ENCODE measurements around the gene CARD14.

GRCh38 chr17:79803769-79804152 lies 6.9 kb upstream of the CBX8 start:
- PRO-cap: no peak
- RAMPAGE, long total RNA: no peak

DNA sequence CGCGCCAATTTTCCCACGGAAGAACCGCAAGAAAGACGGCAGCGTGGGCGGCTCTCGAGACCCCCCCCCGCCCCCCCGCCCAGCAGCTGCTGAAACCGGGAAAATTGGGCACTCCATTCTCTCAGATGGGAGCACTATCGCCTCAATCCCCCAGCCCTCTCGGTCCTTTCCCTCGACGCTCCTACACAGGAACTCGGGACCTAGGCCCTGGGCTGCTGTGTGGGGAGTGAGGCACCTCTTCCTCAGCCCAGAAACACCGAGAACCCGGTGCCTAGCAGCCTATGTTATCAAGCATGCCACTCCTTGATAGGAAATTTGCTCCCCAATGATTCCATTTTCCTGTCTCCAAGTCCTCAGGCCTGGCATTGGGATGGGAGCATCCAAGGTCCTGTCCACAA lies 17.2 kb upstream of the CBX8 start:
- PRO-cap: no peak
- RAMPAGE, long total RNA: no peak

DNA sequence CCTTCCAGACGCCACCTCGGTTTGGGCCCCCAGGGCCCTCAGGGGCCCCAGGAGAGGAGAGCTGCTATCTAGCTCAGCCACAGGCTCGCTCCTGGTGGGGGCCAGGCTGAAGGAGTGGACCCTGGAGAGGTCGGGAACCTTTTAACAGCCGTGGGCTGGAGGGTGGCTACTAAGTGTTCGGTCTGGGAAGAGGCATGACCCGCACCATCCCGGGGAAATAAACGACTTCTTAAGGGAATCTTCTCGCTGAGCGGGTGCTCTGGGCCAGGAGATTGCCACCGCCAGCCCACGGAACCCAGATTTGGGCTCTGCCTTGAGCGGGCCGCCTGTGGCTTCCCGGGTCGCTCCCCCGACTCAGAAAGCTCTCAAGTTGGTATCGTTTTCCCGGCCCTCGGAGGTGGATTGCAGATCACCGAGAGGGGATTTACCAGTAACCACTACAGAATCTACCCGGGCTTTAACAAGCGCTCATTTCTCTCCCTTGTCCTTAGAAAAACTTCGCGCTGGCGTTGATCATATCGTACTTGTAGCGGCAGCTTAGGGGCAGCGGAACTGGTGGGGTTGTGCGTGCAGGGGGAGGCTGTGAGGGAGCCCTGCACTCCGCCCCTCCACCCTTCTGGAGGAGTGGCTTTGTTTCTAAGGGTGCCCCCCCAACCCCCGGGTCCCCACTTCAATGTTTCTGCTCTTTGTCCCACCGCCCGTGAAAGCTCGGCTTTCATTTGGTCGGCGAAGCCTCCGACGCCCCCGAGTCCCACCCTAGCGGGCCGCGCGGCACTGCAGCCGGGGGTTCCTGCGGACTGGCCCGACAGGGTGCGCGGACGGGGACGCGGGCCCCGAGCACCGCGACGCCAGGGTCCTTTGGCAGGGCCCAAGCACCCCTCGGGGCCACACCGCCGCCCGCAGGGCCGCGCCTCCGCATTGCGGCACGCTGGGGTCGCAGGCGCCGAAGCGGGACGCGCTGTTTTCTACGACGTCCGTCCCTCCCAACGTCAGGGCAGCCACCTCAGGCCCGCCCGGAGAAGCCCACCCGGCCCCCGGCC lies 3.6 kb upstream of the CBX4 start:
- PRO-cap: no peak
- RAMPAGE, long total RNA: no peak

DNA sequence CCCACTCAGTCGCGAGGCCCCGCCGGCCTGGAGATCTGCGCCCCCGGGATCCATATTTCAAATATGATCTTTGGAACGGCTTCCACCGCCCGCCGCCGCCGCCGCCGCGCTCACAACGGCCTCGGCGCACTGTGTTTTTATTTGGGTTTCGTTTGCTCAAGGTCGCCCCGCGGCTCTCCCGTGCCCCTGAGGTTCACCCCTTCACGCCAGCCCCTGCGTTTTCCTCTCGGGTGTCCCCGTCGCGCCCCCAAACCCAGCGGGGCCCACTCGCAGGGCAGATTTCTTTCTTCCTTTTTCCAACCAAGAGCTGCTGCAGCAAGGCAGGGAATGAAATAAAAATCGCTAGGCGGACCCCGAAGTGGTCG lies 4.3 kb upstream of the CBX4 start:
- PRO-cap: no peak
- RAMPAGE, long total RNA: no peak

DNA sequence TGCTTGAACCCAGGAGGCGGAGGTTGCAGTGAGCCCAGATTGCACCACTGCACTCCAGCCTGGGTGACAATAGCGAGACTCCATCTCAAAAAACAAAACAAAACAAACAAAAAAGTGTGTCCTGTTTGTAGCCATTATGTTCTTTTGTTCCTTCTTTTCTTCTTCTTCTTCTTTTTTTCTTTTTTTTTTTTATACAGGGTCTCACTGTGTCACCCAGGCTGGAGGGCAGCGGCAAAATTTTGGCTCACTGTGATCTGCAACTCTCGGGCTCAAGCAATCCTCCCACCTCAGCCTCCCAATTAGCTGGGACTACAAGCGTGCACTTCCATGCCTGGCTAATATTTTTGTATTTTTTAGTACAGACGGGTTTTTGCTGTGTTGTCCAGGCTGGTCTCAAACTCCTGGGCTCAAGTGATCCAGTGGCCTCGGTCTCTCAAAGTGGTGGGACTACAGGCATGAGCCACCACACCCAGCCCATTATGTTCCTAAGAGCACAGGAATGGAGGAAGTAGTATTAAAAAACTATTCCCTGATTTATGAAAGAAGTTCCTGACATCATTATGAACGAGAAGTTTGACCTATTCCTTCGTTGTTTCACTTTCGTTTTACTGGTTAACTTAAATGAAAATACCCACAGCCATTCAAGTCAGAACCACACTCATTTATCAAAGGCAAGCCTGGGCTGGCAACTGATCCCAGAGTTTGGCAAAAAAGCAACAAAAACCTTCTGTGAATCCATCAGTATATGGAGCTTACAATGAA lies 13.3 kb upstream of the CBX4 start:
- PRO-cap: no peak
- RAMPAGE, long total RNA: no peak

DNA sequence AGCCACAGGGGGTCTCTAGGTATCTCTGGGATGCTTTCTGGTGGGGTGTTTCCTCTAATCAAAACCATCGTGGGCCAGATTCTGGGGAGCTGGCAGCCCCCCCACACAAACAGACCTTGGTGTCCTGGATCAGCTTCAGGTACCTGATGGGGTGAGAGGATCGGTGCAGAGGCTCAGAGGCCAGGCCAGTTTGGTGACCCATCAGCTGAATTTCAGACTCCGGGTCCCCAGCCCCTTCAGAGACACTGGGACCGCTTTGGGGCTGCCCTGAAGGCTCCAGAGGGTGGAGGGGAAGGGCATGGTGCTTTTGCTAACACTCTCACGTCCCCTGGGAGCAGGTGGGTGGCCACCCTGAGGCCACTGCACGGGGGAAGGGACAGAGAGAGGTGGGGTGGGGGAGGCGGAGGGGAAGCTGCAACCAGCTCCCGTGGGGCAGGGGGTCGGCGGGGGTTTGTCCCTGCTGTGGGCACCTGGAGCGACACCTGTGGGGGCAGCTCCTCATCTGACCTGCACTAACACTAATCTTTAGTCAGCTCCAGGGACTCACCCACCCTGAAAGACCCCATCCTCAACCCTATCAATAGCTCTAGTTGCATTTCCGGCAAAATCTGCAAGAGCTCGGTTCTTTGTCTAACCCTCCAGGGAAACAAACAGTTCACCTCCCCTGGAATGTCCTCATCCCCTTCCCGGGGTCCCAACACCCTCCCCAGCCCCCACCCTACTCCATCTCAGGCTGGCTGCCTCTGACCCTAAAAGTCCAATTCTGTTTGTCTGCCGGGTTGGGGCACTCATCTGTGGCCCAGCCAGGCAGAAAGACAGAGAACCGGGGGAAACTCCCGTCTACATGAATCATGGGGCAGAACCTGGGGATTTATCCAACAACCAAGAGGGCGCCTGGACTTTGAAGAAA lies 91.8 kb upstream of the CBX4 start:
- PRO-cap: no peak
- RAMPAGE, long total RNA: no peak

DNA sequence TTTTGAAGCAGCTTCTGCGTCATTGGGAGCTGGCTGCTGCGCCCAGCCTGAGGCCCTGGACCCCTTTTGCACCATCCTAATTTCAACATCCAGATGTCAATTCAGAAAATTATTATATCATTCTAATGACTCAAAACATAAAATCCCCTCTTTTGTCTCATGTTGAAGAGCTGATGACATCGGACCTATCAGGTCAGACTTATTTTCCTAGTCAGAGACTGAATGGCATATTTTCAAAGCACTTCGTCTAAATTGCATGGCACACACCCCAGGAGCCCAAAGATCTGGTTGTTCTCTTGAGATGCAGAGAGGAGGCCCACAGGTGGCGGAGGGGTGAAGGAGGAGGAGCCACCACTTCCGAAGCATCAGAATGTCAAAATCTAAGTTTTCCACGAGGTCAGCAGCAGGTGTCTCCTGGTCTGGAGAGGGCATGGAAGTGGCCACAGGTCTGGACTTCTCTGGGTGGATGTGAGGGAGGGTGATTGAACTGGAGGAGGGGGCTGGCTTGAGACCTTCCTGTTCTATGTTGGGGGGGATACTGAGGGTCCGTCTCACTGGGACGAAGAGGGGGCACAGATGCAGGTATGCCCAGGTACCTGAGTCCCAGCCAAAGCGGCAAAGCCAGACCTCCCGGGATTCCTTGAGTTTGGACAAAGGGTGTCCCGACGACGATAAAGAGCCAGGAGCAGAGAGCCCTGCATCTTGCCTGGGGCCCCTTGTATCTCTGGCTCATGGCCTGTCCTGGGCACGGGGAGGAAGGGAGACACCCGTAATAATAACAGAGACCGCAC lies 93.7 kb upstream of the CBX4 start:
- PRO-cap: no peak
- RAMPAGE, long total RNA: no peak

- PRO-cap: no peak
- RAMPAGE, long total RNA: no peak
Observed at GRCh38 chr17:79936121-79937416, 97.3 kb upstream of the CBX4 start.

- PRO-cap: no peak
- RAMPAGE, long total RNA: no peak
Observed at GRCh38 chr17:79951214-79951806, 84.4 kb downstream of the TBC1D16 start.

GRCh38 chr17:80169747-80170245 lies at the start of gene CARD14:
TSS of gene CARD14 (plus strand) at chr17:80170030.
- PRO-cap: no peak
- RAMPAGE, long total RNA: no peak

GRCh38 chr17:80283072-80283922 lies 22.6 kb downstream of the RNF213 start:
- PRO-cap: no peak
- RAMPAGE, long total RNA: no peak

DNA sequence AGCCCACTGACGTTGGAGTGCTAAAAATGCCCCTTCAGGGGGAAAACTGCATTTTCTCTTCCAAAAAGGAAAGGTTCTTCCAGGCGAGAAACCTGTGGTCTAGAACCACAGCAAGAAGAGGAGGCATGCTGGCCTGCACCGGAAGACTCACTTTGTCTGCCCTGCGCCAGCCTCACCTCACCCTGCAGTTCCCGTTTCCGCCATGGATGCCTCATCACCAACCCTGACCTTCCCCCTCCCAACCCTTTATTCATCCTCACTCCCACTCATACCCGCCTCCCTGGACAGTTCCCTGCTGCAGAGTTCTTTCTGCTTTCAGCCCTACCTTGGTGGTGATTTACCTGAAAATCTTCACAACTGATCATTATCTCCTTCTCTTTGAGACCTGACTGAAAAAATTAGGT lies 19.2 kb upstream of the ENDOV start:
- PRO-cap: no peak
- RAMPAGE, long total RNA: no peak

GRCh38 chr17:80453190-80453842 lies 23.1 kb downstream of the NPTX1 start:
- PRO-cap: no peak
- RAMPAGE, long total RNA: no peak

DNA sequence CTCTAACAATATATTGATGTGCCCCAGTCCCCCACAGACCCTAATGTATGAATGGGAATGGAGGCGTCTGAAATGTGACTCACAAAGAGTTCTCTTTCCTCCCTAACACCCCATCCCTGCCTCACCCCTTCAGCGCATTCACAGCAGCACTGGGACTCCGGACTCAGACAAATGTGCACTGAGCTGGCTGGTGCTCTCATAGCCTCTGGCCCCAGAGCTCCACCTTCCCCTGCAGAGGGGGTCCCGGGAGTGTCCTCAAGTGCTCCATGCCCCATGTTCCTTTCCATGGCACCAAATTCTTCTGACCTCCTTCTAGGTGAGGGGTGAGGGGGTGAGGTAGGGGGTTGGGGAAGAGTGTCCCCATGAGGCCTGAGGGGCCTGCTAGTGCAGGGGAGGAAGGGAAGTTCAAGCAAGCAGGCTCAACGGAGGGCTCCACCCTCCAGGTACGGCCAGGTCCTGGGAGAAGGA lies 20.6 kb downstream of the NPTX1 start:
- PRO-cap: no peak
- RAMPAGE, long total RNA: no peak

DNA sequence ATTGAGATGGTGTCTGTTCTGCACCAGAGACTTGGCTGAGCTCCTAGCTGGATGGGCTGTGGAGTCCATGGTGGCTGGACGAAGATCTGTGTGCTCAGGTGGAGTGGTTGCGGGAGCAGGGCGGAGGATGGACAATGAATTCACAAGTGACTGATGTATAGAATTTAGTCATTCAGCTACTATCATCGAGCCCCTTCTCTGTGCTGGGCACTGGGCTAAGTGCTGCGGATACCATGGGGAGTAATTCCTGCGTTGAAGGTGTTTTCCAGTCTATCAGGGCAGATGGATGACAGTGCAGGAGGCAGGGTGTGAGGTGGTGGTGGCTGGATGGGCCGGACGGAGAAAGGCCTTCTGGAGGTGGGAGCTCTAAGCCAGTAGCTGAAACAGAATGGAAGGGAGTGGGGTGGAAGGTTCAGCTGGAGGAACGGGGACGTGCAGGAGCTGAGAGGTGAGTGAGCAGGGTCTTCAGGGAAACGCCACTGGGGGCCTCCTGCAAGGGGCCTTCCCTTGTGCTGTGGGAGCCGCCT lies 15.6 kb downstream of the RPTOR start:
- PRO-cap: no peak
- RAMPAGE, long total RNA: no peak

DNA sequence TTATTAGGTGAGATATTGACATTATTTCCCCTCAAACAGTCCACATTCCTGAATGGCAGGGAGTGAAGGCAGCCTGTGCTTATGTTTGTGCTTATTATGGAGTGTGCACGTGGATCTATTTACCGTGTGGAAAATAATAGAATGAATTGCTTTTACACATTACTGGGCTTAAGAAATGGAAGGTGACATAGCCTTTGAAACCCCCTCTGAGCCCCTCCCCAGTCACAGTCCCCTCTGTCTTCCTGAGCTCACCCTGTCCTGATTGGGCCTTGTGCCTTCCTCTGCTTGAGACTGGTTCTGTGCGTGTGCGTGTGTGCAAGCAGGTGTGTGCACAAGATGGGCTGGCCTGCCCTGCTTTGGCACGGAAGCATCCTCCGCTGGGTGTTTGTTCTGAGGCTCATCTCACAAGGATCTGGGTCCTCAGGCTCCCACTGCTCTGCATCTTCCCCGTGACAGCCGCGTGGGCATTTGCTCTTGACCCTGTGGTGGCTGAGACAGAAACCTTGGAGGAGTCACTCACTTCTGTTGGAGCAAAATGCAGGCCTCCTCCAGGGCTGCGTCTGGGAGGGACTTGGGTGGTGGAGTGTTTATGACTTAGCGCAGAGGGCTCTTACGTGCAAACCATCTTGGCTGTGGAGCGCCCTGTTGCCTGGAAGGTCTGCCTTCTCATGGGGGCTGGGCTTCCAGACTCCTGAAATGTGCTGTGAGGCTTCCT lies 119.0 kb downstream of the RPTOR start:
- PRO-cap: no peak
- RAMPAGE, long total RNA: no peak

DNA sequence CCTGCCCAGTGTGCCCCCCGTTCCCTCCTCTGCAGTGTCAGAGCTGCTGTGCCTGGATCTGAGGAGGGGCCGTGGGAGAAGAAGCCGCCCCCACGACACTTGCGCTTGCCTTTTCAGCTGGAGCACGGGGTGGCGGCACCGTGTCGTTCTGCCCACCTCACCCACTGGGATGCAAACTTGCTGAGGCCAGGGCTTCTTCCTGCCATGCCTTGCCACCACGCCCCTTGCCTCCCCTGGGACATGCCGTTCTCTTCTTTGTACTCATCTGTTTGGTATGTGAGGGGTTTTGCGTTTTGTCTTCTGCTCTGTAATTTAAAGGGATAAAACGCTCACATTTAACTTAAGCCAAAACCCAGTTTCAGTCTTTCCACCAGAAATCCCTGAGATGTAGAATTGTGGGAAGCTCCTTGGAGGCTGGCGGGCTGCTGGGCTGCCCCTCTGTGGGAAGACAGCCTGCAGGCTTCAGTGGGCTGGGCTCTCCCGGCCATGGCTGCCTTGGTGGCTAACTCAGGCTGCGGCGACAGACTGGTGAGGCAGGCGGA lies 180.2 kb downstream of the RPTOR start:
- PRO-cap: no peak
- RAMPAGE, long total RNA: no peak

- PRO-cap: no peak
- RAMPAGE, long total RNA: no peak
Observed at GRCh38 chr17:80752292-80752542, 207.6 kb downstream of the RPTOR start.

- PRO-cap: no peak
- RAMPAGE, long total RNA: no peak
Observed at GRCh38 chr17:80779806-80780873, 211.5 kb upstream of the CHMP6 start.

- PRO-cap: no peak
- RAMPAGE, long total RNA: no peak
Observed at GRCh38 chr17:80971139-80972089, 20.2 kb upstream of the CHMP6 start.